Hematopoietic multipotent progenitor cell (in vitro differentiated cells): ENCODE measurements around the genes BLTP1 and INTU.

DNA sequence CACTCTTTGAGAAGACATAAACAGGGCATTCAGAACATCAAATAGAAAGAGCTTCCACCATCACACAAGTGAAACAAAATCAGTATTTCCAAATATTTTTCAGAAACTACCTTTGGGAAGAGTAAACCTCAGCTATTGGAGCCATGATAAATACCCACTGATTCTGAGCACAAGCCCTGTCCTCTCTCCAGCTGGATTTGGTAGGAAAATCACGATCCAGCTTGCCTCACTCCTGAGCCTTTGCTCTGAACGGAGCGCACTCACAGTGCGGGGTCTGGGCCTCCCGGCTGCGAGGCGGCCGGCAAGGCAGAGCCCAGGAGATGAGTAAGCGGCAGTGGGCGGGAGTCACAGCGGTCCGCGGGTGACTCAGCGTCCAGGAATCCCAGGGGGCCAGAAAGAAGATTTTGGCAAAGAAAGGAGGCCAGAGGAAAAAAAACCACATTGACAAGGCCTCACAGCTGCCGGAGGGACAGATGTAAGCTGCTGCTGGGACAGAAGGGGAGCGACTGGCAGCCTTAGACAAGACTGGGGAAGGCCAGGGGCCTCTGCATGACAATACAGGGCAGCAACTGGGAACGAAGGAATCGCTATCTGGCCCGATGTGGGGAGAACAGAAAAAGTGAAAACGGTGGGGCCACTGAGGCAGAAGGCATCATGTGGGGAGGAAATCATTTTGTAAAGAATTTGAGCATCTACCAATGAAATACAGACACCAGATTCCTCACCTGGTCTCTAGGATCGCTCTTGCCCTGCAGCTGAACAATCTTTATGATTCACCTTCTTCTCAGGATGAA, 14.8 kb upstream of the ANXA5 start:
- CAGE, long polyA plus RNA = no peak

- CAGE, long polyA plus RNA = no peak
Observed at GRCh38 chr4:121785338-121785802, 15.8 kb upstream of the EXOSC9 start.

- CAGE, long polyA plus RNA = no peak
Observed at GRCh38 chr4:121812713-121813364, 10.8 kb downstream of the CCNA2 start.

DNA sequence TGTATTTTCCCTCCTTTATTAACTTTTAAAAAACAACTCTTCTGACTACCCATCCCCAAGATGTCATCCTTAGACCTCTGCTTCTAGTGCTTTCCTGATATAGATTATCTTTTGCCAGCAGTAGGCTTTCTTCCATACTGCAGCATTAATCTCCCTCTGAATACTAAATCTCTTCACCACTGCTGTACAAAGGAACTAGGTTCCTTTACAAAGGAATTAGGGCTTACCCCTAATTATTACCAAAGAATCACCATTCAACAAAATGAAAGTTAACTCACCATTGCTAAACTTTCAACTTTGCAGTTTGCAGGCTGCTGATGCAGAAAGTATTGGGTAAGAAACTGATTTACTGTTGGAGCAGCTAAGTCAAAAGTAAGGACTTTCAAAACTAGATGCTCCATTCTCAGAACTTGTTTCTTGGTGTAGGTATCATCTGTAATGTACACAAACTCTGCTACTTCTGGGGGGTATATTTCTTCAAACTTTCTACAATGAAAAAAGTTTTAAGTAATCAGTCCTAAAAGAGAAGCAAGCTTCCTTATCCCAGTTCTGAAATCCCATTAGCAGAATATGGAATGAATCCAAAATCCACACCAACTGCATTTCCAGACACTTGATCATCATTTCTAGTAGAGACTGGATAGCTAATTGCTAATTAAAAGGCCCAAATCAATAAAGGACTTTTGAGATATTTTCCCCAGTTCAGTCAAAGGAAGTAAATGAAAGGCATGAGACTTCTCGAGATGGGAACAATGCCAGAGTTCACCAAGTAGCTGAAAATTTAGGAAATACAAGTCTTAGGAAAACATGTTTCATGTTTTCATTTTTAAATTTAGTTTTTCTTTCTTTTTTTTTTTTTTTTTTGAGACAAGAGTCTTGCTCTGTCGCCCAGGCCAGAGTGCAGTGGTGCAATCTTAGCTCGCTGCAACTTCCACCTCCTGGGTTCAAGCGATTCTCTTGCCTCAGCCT, 4.3 kb downstream of the CCNA2 start:
- CAGE, long polyA plus RNA = no peak

DNA sequence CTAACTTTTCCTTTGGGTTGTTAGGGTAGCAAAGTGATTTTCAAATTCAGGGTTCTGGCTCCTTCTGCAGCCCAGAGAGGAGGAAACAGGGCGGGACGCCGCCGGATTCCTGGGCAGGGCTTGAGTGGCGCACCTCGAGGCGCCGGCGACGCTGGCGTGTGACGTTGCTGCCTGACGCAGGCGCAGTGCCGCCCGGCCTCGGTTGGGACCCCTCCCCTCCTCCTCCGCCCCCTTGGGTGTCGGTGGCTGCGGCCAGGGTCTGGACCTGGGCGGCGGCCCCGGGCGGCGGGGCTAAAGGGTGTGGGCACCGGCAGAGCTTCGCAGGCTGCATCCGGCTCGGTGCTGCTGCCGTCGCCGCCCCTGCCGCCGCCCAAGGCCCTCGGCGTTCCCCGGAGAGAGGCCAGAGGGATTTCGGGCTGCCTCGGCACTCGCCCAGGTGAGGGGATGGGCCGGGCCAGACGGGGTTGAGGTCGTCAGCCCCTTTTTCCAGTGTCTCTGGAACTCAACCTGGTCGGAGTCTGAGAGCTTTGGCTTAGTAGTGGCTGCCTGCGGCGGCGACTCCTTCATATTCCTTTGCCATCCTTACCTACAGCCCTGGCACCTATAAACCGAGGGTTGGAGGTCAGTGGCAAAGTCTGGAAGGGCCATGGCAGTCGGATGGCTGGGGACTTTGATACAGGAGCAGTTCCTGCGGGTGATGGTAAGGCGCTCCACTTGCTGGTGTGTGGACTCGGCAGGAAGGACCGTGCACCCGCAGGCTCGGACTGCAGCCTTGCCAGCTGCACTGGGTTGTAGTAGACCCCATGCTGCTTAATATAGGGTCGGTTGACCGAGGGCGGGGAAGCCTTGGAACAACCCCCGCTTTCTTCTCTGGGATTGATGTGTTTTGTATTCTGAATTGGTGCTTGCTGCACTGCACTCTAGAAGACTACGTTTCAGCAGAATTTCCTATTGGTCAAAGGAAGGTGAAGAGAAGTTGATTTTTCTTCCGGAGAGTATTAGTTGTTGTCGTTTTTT, at the start of gene BLTP1:
TSS of gene BLTP1 (plus strand) at position 183 of the 1,017 bp plus-strand sequence.
- CAGE, long polyA plus RNA = no peak

DNA sequence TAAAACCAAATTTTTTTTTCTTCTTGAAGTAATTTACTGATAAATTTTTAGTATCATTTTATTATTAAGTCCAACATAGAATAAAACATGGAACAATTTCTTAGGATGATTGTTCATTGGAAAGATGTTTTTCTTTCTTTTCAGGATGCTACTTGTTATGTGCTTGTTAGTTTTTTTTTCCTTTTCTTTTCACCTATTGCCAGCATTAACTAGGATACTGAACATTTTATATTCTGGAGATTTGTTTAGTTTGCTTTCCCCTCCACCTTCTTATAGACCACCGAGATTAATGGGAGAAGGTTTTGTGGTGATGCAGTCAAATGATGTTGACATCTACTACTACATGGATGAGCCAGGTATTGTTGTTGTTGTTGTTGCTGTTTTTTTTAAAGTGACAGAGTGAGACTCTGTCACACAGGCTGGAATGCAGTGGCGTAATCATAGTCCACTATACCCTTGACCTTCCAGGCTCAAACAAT, 37.6 kb downstream of the BLTP1 start:
- CAGE, long polyA plus RNA = no peak

DNA sequence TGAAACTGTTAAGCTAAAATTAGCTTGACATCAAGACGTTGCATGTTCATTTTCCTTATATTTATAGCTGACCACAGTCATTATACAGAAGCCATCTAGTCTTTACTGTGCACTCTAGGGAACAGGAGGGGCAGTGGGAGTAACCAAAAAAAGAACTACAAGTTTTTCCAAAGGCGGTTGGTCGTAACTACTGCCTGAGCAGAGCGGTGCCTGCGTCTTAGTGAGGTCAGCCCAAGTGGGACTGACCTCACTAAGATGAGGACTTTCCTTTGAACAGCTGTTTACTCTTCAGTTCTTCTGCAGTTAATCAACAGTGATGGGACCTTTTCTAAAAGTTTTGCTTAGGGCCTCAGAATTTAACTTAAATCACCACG, 192.3 kb downstream of the SPRY1 start:
- CAGE, long polyA plus RNA = no peak

- CAGE, long polyA plus RNA = no peak
Observed at GRCh38 chr4:123749361-123750095, 352.9 kb downstream of the SPRY1 start.

DNA sequence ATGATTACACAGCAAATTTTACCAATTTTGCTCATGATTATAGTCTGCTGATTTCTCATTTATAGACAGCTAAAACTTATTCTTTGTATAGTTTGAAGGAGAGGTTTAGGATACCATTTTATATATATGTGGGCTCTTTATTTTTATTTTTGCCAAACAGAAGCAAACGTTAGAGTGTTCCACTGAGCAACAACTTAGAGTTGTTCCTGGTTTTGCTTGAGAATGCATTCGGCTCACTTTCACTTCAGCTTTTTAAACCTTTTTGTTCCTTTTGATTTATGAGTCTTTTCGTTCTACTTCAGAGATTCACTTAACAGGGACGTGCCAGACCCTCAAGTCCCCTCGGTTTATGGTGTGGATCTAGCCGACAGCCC, 415.0 kb downstream of the SPRY1 start:
- CAGE, long polyA plus RNA = no peak

GRCh38 chr4:123985990-123986356, 589.4 kb downstream of the SPRY1 start:
- CAGE, long polyA plus RNA = no peak

DNA sequence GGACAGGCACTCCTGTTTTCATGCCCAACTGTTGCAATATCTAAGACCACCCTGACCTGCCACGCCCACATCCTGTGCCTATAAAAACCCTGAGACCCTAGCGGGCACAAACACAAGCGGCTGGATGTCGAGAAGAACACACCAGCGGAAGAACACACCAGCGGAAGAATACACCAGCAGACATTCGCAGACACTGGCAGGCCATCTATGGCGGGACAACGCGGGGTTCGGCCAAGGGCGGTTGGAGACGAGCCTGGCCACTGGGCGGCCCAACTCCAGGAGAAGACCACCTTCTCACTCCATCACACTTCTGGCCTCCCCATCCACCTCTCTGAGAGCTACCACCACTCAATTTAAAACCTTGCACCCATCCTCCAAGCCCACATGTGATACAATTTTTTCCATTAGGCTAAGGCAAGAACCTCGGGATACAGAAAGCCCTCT, 361.4 kb downstream of the FAT4 start:
- CAGE, long polyA plus RNA = no peak

GRCh38 chr4:126483574-126484450, 1148.9 kb upstream of the INTU start:
- CAGE, long polyA plus RNA = no peak

GRCh38 chr4:126740322-126741147, 892.2 kb upstream of the INTU start:
- CAGE, long polyA plus RNA = no peak

DNA sequence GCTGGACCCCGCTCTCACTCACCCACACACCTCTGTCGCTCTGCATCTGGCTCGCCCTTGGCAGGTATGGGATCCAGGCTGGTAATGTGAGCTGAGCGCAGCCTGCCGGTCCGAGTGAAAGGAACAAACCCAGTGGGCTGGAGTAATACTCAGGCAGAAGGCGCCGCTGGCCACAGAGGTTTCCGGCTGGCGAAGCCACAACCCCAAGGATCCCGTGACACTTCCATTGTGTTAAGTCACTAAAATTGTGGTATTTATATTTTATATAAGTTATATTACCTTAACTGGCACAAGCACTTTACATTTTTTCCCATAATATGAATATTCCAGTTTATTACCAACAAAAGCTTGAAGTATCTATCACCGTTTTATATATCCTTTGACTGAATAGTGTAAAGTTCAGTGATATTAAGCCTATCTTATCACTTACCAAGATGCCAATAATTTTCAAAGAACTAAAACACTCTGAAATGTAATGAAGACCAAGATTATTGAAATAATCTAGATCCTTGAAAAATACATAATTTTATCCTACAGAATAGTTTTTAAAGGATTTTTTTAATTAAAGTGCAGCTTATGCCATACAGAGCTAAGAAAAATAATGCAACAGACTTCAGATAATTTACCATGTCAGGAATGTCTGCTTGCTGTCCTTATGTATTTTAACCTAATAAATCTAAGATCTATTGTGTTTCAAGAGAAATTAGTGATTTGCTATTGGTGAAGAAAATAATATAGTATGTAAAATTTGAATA, 675.9 kb upstream of the INTU start:
- CAGE, long polyA plus RNA = no peak

DNA sequence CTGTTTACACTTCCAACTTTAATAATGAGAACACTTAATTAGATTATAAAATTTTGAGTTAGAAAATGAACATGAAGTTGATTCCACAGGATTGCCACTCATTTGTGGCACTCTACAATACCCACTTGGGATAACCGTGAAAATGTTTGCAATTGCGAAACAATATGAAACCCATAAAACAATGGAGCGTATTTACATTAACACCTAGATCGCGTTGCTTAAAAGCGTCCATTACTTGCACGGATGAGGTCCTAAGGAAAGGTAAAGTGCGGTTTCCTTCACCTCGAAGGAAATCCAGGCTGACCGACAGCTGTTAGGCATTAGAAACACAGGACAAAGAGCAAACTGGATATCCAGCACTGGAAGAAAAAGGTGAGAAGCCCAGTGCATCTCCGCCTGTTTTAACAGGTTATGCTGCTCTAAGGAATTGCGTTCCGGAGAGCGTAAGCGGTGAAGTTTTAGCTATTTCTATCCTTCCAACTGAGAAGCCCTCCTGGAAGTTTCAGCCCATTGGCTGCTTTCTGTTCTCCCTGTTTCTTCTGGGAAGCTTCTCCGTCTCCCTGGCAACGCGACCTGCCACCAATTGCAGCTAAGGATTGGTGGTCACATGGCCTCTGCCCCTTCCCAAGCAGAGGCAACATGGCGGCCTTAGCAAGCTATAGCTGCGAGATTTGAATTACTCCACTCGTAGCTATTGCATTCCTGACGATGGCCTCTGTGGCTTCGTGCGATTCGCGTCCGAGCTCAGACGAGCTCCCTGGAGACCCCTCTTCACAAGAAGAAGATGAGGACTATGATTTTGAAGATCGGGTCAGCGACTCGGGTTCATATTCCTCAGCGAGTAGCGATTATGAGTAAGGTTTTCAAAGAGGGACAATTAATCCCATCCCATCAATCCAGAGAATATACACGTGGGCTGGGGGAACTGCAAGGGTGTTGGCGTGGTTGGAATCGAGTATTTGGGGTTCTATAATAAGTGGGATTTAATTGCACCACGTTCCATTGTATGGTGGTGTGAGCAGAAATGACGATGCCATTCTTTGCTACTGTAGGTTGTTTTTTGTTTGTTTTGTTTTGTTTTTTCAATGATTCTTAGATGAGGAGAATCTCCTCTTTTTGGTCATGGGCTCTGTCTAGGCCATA, at the start of gene INTU:
TSS of gene INTU (plus strand) at position 631 of the 1,143 bp plus-strand sequence.
- CAGE, long polyA plus RNA = no peak

- CAGE, long polyA plus RNA = no peak
Observed at GRCh38 chr4:128292432-128293127, 5.0 kb upstream of the PGRMC2 start.

GRCh38 chr4:128424391-128424721, 136.7 kb upstream of the PGRMC2 start:
- CAGE, long polyA plus RNA = no peak

GRCh38 chr4:128483742-128484321, 196.2 kb upstream of the PGRMC2 start:
- CAGE, long polyA plus RNA = no peak

- CAGE, long polyA plus RNA = no peak
Observed at GRCh38 chr4:128529049-128529456, 241.4 kb upstream of the PGRMC2 start.

DNA sequence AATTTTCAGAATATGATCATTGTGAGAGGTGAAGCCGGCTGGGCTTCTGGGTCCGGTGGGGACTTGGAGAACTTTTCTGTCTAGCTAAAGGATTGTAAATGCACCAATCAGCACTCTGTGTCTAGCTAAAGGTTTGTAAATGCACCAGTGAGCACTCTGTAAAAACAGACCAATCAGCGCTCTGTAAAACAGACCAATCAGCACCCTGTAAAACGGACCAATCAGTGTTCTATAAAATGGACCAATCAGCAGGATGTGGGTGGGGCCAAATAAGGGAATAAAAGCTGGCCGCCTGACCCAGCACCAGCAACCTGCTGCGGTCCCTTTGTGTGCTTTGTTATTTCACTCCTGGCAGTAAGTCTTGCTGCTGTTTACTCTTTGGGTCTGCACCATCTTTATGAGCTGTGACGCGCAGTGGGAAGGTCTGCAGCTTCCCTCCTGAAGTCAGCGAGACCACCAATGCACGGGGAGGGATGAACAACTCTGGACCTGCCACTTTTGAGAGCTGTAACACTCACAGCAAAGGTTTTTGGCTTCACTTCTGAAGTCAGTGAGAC, 67.7 kb upstream of the JADE1 start:
- CAGE, long polyA plus RNA = no peak